GM19240 (cell line): ENCODE results near the gene ARPC1A.

- RRBS: no CpG with 5 or more reads among the region's 29 CpGs
Measured at GRCh38 chr7:98569515-98570503, 47.3 kb upstream of the NPTX2 start.

DNA sequence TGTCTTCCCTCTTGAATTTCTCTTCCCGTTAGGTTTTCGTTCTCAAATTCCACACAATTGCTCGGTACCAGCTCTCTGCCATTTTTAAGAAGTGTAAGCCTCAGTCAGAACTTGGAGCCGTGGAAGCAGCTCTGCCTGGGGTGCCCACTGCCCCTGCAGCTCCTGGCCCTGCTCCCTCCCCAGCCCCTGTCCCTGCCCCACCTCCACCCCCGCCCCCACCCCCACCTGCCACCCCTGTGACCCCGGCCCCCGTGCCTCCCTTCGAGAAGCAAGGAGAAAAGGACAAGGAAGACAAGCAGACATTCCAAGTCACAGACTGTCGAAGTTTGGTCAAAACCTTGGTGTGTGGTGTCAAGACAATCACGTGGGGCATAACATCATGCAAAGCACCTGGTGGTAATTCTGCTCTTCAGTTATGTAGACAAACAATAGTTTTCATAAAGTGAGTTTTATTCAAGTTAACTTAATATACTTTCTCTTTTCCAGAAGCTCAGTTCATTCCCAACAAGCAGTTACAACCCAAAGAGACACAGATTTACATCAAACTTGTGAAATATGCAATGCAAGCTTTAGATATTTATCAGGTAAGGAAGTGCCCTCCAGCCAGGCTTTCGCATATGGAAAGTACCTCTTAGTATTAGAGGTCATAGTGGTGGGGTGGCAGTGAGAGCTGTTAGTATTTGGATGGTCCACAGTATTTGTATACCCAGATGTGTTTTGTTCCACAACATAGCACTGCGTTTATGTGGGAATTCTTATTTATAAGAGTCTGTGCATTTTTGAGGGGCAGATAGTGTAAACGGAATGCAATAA lies 31.9 kb downstream of the TRRAP start:
- RRBS: no CpG with 5 or more reads among the region's 13 CpGs

GRCh38 chr7:99029915-99030763 lies 113.8 kb downstream of the SMURF1 start:
- RRBS: no CpG with 5 or more reads among the region's 9 CpGs

- RRBS: no CpG with 5 or more reads among the region's 10 CpGs
Measured at GRCh38 chr7:99125648-99126360, 18.1 kb downstream of the SMURF1 start.

DNA sequence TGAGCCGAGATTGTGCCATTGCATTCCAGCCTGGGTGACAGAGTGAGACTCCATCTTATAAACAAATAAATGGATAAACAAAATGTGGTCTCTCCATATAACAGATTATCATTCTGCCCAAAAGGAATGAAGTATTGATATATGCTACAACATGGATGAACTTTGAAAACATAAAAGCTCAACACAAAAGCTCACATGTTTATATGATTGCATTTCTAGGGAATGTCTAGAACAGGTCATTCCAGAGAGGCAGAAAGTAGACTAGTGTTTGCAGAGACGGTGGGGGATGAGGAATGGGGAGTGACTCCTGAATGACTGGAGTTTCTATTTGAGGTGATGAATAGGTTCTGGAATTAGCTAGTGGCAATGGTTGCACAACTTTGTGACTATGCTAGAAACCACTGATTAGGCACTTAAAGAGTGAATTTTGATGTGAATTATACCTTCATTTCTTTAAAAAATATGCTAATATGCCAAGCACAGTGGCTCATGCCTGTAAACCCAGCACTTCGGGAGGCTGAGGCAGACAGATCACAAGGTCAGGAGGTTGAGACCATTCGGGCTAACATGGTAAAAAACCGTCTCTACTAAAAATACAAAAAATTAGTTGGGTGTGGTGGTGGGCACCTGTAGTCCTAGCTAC lies 6.9 kb downstream of the KPNA7 start:
- RRBS: no CpG with 5 or more reads among the region's 5 CpGs

- RRBS: 1% methylated on average over 35 of the region's 63 CpGs
Measured at GRCh38 chr7:99325674-99326213, at the start of gene ARPC1A. TSS of gene ARPC1A (plus strand) at chr7:99325898.

- RRBS: 65% methylated on average over 15 of the region's 52 CpGs
Measured at GRCh38 chr7:99392292-99392974, 16.0 kb downstream of the PDAP1 start.

GRCh38 chr7:99450628-99451362 lies 12.1 kb downstream of the CPSF4 start:
- RRBS: 94% methylated on average over 5 of the region's 13 CpGs

- RRBS: no CpG with 5 or more reads among the region's 17 CpGs
Measured at GRCh38 chr7:99500505-99500863, 403 bp upstream of the ZNF394 start.

GRCh38 chr7:99565681-99566833 lies 7.6 kb downstream of the ZNF655 start:
- RRBS: no CpG with 5 or more reads among the region's 4 CpGs

DNA sequence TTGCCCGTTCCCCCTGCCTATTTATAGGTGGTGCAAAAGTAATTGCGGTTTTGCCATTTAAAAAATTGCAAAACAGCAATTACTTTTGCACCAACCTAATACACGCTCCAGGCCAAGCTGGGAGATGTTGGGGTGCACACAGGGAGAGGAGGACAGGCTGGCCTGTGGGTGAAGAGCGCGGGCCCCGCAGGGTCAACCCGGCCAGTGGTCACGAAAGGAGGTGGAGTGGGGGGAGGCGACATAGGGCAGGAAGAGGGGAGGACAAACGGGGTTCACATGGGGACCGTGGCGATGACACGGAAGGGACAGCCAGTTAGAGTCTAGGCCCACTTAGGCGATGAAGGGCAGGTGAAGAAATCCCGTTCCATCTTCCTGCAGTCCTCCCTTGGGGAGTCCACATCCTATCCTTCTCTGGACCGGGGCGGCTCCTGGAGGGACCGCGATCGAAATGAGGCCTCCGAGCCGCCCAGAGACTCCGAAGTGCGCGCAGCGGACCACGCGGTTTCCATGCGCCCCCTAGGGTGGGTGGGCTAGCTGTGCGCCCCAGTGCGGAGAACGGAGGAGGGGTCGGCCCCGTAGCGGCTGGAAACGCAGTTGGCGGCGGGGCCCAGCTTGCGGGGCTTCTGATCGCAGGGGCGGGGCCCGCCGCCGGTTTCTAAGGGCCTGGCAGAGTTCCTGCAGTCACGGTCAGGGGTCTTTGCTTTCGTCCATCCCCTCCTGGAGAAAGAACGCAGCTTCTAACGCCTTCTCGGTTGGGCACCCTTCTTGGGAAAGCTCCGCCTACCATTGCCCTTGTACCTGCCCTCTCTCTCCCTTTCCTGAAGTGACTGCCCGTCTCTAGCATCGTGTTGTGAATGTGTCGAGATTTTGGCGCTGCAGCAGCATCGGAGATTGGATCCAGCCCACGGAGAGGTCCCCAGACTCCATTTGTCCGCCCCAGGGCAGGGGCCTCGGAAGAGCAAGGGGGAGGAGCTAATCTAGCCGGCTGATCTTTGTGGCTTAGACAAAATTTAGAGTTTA lies 18.0 kb upstream of the TMEM225B start:
- RRBS: no CpG with 5 or more reads among the region's 59 CpGs

GRCh38 chr7:99673525-99674057 lies 6.2 kb downstream of the CYP3A5 start:
- RRBS: no CpG with 5 or more reads among the region's 4 CpGs

DNA sequence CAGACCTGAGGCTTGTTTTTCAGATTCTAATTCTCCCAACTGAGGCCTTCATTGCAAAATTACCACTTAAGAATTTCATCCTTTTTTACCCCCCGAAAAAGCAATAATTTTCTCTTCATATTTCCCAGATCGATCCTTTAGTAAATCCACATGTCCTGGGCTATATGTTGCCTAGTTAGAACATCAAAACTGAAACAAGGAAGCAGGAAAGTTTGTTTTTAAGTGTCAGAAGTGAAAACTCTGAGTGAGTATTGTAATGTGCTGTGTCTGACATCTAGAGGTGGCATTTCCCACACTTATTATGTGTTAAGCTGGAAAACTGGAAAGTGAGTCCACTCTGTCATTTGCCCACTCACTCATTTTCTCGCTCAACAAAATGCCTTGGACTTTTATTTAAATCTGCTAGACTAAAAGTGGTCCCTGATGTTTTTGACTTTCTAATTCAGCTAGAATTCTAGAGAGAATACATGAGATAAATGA lies 10.1 kb downstream of the CYP3A43 start:
- RRBS: no CpG with 5 or more reads among the region's 3 CpGs

GRCh38 chr7:99943533-99944788 lies 14.5 kb upstream of the GJC3 start:
- RRBS: no CpG with 5 or more reads among the region's 16 CpGs

- RRBS: 36% methylated on average over 3 of the region's 16 CpGs
Measured at GRCh38 chr7:99966642-99967472, 9.0 kb downstream of the AZGP1 start.

- RRBS: no CpG with 5 or more reads among the region's 9 CpGs
Measured at GRCh38 chr7:100009711-100010247, 5.6 kb upstream of the ZKSCAN1 start.

DNA sequence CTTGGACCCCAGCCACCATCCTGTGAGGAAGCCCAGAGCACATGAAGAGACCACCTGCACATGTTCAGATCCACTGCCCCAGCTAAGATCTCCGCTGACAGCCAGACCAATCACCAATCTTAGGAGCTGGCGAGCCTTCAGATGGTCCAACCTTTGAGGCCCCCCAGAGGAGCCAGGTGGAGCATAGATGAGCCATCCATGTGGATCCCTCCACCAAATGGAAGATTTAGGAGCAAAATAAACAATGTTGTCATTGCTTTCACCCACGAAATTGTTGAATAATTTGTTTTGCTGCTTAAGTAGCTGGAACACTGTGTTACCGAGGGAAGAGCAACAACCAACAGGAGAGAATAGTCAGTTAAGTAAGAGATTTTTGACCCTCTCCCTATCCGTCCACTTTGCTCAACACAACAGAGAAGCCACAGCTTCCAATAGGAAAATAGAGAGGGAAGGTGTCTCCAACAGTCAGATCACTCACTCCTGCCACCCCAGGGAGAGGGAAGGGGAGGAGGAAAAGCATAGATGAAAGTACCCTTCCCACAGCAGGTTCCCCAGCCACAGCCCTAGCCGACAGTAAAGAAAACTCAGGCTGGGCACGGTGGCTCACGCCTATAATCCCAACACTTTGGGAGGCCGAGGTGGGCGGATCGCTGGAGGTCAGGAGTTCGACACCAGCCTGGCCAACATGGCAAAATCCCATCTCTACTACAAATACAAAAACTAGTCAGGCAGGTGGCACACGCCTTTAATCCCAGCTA lies 3.9 kb upstream of the ZKSCAN1 start:
- RRBS: no CpG with 5 or more reads among the region's 13 CpGs

DNA sequence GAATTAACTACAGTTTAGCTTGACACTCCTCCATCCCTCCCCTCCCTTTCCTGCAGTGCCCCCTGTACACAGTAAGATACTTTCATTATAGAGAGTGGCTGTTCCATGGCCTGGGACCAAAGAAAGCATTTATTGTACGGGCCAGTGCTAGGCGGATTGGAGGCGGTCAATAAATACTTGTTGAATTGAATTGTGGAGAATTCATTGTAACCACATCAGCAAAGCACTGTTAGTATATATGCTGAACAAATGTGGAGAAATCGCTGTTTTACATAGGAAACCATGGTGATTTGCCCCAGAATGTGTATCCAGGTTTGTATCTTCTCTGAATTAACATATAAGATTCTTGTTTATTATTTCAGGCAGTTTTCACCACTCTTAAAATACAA lies 1.2 kb downstream of the ZKSCAN1 start:
- RRBS: no CpG with 5 or more reads among the region's 4 CpGs

GRCh38 chr7:100089472-100090252 lies 893 bp downstream of the COPS6 start:
- RRBS: no CpG with 5 or more reads among the region's 10 CpGs